Mammary epithelial cell (primary cell): ENCODE measurements around the gene PTGER4.

- CAGE, long polyA plus RNA: no peak
- RRBS: no CpG with 5 or more reads among the region's 1 CpG
These were observed 25.5 kb downstream of the DAB2 start for GRCh38 chr5:39398930-39399956.

- CAGE, long polyA plus RNA: no peak
- RRBS: no CpG with 5 or more reads among the region's 11 CpGs
These were observed 23.8 kb upstream of the DAB2 start for GRCh38 chr5:39448521-39448950.

- CAGE, long polyA plus RNA: no peak
- RRBS: no CpG with 5 or more reads among the region's 3 CpGs
These were observed 295.6 kb upstream of the PTGER4 start for GRCh38 chr5:40383947-40384703.

DNA sequence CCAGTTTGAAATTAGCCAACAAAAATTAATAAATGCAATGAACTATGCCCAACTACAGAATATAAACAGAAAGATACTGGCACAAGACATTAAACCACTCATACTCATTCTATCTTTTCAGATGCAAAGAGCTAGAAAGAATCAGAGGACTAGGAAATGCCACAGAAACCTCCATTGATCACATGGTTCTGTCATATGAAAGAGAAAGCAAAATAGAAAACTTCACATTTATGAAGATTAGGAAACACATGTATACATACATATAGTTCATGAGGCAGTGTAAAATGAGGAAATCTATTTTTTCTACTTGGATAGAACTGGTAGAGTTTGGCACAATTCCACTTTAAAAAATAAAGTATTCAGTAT lies 275.1 kb upstream of the PTGER4 start:
- CAGE, long polyA plus RNA: no peak

GRCh38 chr5:40409340-40409933 lies 270.3 kb upstream of the PTGER4 start:
- CAGE, long polyA plus RNA: no peak
- RRBS: no CpG with 5 or more reads among the region's 4 CpGs

GRCh38 chr5:40418054-40418378 lies 261.7 kb upstream of the PTGER4 start:
- CAGE, long polyA plus RNA: no peak
- RRBS: no CpG with 5 or more reads among the region's 1 CpG

DNA sequence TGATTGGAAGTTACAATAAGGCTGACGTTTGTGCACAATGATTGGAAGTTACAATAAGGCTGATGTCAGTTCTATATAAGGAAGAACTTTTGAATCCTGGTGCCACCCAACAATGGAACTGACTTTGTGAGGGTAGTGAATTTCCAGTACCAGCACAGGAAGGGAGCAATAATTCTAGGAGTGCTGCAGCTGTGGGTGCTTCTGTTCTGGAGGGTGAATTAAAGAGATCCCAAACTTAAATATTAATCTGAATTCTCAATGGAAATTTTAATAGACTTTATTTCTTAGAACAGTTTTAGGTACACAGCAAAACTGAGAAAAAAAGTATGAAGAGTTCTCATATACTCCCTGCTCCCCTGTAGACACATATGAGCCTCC lies 95.5 kb upstream of the PTGER4 start:
- CAGE, long polyA plus RNA: no peak
- RRBS: no CpG with 5 or more reads among the region's 1 CpG

GRCh38 chr5:40623549-40623865 lies 56.2 kb upstream of the PTGER4 start:
- CAGE, long polyA plus RNA: no peak
- RRBS: no CpG with 5 or more reads among the region's 1 CpG

DNA sequence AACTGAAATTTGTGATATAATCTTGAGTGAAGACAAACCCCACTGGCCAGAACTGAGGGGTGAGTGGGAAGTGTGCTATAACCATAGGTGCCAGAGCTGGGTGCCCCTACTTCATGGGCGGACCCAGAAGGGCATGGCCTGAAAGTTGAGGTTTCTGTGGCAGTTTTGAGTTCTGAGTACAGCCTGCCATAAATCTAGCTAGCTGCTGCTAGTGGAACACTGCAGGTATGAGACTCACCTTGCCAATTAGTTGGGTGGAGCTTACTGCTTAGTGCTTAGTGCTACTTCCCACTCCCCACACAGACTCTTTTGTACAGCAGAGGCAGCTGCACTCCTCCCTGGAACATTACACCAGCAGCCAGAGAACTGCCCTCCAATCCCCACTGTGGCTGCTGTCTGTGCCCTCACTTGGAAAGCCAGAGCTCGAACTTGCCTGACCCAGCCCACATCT lies 27.2 kb upstream of the PTGER4 start:
- CAGE, long polyA plus RNA: no peak
- RRBS: no CpG with 5 or more reads among the region's 2 CpGs

DNA sequence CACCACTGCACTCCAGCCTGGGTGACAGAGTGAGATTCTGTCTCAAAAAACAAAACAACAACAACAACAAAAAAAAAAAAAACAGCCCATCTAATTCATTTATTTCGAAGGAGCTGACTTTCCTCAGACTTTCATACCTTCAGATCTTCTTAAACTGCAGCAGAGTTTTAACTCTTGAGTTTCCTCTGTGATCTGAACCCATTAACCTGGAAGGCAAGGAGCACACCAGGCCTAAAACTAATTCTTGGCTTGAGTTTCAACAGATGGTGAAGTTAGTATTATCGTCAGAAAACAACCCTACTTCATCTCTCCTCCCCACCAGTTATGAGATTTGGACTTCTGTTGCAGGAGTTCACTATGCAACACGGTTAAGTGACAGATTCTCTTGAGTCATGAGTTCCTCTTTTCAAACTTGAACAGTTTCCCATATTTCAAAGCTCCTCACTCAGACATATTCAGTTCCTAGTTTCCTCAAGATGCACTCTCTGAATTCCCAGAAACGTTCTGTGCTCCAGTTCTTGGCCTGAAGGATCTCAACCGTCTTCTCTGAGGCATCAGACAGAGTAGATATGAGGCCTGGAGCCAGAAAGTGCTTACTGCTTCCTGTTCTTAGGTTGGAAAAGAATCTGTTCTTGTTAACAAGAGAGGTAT lies 7.4 kb upstream of the PTGER4 start:
- CAGE, long polyA plus RNA: no peak
- RRBS: no CpG with 5 or more reads among the region's 5 CpGs

DNA sequence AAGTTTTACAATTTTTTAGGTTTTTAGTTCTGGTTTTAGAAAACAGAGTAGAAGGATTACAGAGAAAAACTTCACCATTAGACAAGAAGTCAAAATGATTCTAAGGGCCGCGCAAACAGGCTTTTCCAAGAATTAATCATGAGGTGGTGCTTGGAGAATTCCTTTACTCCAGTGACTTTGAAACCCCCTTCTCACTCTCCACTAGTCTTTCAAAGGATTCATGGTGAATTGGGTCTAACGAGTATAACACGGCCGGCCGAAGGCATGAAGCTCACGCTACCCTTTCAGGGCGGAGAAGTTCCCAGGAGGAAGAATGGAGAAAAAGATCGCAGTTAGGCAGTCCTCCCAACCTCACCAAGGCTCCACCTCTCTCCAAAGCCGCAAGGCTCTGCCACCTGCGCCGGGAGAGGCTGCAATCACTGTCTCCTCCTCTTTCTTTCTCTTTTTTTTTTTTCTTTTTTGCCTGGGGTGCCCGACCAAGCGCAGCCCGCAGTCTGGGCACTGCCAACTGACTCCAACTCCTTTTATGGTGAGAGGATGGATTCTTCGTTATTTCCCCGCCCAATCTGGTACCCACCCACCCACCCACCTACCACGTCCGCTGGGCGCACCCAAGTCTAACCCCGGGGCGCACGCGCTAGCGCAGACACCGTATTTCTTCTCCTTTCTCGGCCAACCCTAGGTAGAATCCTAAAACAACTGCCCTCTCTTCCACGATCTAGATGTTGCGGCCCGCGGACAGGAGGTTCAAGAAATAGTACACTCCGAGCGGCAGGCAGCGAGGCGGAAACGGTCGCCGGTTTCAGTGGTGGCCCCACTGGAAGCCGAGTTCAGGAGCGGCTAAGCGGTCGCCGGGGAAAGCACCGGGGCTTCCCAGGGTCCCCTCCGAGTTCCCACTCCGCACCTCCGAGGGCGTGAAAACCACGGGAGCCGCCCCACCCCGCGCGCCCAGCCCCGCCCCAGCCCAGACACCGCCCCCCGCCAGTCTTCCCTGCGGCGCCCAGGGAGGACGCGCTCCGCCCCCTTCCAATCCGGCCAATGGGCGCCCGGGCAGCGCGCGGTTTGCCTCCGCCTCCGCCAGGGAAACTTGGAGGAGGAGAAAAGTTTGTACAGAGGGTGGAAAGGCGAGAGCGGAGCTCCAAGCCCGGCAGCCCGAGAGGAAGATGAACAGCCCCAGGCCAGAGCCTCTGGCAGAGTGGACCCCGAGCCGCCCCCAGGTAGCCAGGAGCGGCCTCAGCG lies at the start of gene PTGER4:
Gene PTGER4, plus strand, starts transcription at position 1,110 of the 1,239 bp plus-strand sequence.
- CAGE, long polyA plus RNA: no peak
- RRBS: 3% methylated on average over 15 of the region's 77 CpGs

DNA sequence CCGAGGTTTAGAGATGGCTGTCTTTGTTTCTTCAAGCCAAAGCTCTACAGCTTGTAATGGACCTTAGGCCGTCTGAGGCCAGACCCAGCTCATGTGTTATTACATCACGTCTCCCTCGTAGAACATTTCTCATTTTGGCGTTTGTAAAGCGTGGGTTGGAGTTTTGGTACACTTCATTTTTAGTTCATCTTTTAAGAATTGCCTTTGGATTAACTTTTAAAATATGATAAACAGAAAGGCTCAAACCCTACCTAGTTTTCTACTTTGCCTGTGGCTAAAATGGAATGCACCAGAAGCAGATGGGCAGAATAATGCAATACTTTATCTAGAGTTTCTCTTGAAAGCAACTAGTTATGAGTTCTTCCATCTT lies 3.0 kb downstream of the PTGER4 start:
- CAGE, long polyA plus RNA: no peak
- RRBS: no CpG with 5 or more reads among the region's 6 CpGs

- CAGE, long polyA plus RNA: no peak
- RRBS: under 1% methylated on average over 14 of the region's 54 CpGs
These were observed 731 bp downstream of the PRKAA1 start for GRCh38 chr5:40797294-40797991.

DNA sequence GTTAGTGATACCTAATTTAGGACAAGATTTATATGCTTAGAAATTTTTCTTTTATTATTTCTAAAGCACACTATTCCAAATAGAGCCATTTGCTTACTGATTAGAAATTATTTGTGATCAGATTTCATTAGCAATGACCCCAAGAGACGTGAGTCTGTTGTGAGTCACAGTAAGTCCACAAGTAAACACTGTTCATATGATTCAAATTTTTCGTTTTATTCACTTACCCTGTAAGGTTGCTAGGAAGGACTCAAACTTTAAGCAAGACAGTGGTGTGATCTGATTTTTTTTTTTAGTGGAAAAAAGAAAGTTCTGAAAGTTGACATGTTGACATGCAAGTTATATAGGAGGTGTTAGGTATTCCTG lies 1.2 kb downstream of the CARD6 start:
- CAGE, long polyA plus RNA: no peak
- RRBS: no CpG with 5 or more reads among the region's 2 CpGs

- CAGE, long polyA plus RNA: no peak
- RRBS: no CpG with 5 or more reads among the region's 2 CpGs
These were observed 84.5 kb downstream of the PLCXD3 start for GRCh38 chr5:41425931-41426200.

- CAGE, long polyA plus RNA: no peak
These were observed 4.0 kb downstream of the PLCXD3 start for GRCh38 chr5:41506457-41506725.

- CAGE, long polyA plus RNA: no peak
- RRBS: no CpG with 5 or more reads among the region's 3 CpGs
These were observed 34.6 kb downstream of the OXCT1 start for GRCh38 chr5:41835639-41836066.

- CAGE, long polyA plus RNA: no peak
- RRBS: no CpG with 5 or more reads among the region's 2 CpGs
These were observed 1.5 kb upstream of the OXCT1 start for GRCh38 chr5:41871718-41872195.

DNA sequence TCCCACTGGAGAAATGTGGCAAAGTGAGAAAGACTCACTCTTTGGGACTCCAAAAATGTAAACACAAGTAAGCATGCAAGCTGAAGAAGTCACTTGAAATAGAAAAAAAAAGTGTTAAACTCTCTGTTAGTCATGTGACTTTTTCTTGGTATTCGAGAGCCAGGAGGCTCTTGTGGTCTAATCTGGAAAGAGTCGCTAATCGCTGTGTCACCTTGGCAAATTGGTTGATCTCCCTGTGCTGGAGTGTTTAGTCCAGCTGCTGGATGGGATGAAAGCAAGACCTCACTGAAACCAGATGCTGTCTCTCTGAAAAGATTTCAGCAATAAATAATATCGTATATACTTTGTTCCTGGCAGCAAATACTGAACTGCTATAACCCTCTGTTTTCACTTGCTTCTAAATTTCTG lies 95.5 kb downstream of the GHR start:
- CAGE, long polyA plus RNA: no peak
- RRBS: no CpG with 5 or more reads among the region's 4 CpGs

DNA sequence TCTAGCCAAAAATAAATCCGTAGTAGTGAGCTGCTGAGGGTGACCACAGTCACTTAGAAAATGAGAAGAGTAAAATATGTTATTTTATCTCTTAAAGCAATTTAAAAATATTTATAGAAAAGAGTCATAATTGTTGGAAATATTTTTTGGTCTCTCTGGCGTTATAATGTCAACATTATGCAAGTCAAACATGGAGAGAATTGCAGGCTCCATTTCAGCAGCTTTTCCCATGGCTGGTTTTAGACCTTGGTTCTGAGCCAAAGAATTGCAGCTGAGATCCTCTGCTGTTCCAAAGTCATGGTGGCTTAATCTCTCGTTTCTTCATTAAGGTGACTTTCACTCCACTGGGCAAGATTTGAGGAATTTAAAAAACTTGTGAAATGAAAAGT lies 143.6 kb downstream of the GHR start:
- CAGE, long polyA plus RNA: no peak
- RRBS: no CpG with 5 or more reads among the region's 3 CpGs